Pulmonary artery (tissue), 1 donor: ENCODE results near the genes DGKZ and AGBL2.

- PRO-cap, result no peak
Observed at GRCh38 chr11:46291256-46291784, 13.9 kb downstream of the CREB3L1 start.

GRCh38 chr11:46347124-46348066 lies at the start of gene DGKZ:
TSS of gene DGKZ (plus strand) at chr11:46347463.
- PRO-cap, result bidirectional peak, plus-strand start at chr11:46347543, minus-strand start at chr11:46347241

DNA sequence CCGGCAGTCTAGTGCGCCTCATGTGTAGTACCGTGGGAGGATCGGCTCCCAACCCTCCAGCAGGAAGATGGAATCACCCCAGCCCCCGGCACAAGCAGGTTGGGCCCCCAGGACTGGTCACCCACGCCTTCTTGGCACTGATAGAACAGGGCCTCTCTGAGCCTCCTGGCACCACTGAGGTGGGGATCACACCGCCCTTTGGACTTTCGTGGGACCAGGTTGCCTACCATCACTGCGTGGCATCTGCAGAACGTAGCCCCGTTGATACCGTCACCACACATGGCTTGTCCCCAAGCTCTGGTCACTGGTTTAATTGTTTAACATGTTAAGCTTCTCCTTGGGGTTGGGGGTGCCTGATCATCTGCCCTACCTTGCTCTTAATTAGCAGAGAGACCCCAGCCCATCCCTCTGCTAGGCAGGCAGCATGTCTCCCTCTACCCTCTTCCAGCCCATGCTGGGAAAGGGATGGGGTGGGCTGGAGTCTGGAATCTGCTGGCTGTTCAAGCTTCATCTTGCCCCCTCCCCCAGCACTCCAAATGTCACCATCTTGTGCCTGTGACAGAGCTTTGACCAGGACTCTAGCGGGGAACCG lies 900 bp downstream of the DGKZ start:
- PRO-cap, result no peak

- PRO-cap, result no peak
Observed at GRCh38 chr11:46362561-46363564, 15.6 kb downstream of the DGKZ start.

DNA sequence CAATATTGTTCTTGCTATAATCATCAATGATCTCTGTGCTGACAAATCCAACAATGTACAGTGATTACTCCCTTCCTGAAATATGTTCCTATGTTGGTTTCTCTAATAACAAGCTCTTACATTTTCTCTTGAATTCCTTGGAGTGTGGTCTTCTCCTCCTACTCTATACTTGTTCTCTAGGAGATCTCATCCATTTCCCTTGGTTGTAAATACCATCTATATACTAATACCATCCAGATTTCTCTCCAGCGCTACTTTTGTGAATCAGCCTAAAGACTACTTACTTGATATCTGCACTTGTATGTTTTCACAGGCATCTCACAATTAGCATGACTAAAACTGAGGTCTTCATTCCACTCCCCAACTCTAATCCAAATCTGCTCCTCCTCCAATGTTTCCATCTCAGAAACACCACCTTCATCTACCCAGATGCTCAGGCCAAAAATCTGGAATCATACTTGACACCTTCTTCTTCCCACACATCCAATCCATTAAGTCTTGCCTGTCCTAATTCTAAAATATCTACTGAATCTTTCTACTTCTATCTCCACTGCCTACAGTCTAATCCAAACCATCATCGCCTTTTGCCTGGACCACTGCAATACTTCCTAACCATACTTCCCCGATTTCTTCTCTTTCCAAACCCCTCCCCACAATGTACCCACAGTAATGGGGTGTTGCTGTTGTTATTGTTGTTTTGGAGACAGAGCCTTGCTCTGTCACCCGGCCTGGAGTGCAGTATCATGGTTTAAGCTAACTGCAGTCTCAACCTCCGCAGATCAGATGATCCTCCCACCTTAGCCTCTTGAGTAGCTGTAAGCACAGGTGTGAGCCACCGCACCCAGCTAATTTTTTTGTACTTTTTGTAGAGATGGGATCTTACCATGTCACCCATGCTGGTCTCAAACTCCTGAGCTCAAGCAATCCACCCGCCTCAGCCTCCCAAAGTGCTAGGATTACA lies 13.4 kb downstream of the AMBRA1 start:
- PRO-cap, result no peak

- PRO-cap, result no peak
Observed at GRCh38 chr11:46642969-46643339, 25.6 kb downstream of the ATG13 start.

DNA sequence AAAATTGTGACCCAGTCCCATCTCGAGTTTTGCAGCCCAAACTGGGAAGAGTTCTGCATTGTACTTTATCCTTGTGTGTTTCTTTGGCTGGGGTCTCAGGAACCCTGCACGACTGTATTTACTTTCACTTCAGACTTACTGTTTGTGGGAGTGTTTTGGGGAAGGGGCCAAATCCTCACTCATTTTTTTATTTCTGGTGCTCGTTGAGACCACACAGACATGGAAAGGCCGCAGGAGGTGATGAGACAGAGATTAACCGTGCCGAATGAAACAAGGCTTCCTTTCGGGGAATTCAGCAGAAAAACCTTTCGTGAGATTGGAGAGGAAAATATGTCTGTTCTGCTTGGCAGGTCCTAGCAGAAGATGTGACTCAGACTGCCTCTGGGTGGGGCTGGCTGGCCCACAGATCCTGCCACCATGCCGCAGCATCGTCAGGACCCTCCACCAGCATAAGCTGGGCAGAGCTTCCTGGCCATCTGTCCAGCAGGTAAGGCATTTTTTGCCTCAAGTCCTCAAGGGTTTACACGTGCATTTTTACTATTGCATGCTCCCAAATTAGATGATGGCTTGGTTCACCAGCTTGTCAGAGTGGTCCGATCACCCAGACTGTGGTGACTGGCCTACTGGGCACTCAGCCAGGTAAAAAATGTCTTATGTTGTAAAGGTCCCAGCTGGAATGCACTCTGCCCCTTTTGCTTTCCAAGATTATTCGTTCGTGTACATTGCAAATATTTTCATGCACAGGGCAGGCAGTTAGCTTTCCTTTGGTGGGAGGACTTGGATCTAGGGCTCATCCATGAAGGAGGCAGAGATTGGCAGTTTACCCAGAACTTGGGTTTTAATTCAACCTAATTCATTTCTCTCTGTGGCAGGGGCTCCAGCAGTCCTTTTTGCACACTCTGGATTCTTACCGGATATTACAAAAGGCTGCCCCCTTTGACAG lies 1.5 kb downstream of the DDB2 start:
- PRO-cap, result no peak

- PRO-cap, result no peak
Observed at GRCh38 chr11:47321490-47322094, 30.9 kb downstream of the MYBPC3 start.

DNA sequence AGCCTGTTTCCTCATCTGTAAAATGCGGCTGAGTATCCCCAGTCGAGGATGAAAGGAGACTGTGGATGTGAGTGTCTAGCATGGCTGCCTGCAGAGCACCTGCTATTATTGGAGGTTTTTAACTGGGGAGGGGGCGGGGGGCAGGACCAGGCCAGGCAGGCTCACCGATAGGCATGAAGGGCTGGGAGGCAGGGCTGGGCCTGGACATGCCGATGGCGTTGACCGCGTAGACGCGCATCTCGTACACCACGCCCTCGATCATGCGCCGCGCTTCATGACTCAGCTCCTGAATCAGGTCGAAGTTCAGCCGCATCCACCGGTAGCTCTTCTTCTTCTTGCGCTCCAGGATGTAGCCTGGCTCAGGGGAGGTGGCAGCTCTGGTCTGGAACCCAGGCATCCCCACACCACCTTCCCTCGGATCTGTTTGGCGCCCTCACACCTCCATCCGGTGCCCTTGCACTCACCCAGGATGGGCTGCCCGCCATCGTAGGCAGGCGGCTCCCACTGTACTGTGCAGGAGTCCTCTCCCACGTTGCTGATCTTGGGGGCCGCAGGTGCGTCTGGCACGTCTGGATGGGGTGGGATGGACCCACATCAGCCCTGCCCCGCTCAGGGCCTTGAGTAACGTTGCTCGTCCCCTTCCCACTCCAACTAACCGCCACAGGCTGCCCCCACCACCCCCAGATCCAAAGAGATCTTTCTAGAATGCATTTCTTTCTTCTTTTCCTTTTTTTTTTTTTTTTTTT lies 15.1 kb downstream of the MYBPC3 start:
- PRO-cap, result no peak

GRCh38 chr11:47342254-47342831 lies 10.2 kb downstream of the MYBPC3 start:
- PRO-cap, result no peak

- PRO-cap, result no peak
Observed at GRCh38 chr11:47365059-47365495, 12.6 kb upstream of the MYBPC3 start.

- PRO-cap, result no peak
Observed at GRCh38 chr11:47393743-47394690, 14.4 kb upstream of the SLC39A13 start.

GRCh38 chr11:47417400-47418606 lies 8.4 kb downstream of the PSMC3 start:
- PRO-cap, result no peak

- PRO-cap, result no peak
Observed at GRCh38 chr11:47449434-47449949, 556 bp upstream of the RAPSN start.

- PRO-cap, result no peak
Observed at GRCh38 chr11:47464411-47465076, 15.6 kb upstream of the RAPSN start.

- PRO-cap, result no peak
Observed at GRCh38 chr11:47468521-47469222, 19.7 kb upstream of the RAPSN start.

GRCh38 chr11:47469223-47470187 lies 20.6 kb upstream of the RAPSN start:
- PRO-cap, result no peak

DNA sequence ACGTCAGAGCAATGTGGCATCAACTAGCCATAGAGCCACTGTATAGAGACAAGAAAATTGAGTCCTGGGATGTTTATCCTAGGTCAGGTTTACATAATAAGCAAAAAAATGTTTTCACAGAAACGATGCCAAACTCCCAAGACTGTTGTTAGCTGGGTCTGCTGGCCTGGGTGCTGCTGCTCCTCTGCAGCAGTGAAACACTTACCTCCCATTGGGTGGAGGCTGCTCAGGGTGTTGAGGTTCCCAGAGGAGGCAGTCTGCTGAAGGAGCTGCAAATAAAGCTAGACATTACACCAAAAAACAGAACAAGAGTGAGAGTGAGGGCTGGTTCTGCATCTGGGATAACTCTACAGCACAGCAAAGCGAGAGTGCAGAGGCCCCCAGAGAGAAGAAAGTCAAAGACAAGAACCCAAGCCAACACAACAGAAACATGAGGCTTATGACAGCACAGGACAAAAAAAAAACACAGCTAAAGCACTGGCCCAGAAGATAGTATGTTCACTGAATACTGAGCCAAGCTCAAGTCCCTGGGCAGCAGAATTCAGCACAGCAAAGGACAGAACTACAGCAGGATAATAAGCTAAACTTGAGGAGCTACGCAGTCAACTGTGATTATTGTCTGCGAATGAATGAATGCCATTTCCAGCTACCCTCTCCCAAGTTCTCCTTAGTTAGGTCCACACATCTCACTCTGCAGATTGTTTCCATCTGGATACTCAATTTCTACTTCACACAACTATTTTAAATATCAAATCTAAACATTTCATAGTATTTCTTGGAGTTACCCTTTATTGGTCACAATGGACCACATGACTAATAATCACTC lies 29.9 kb upstream of the RAPSN start:
- PRO-cap, result no peak

- PRO-cap, result unidirectional peak, minus-strand start at chr11:47715350
Observed at GRCh38 chr11:47714397-47715886, at the start of gene AGBL2. TSS of gene AGBL2 (minus strand) at chr11:47715369.

DNA sequence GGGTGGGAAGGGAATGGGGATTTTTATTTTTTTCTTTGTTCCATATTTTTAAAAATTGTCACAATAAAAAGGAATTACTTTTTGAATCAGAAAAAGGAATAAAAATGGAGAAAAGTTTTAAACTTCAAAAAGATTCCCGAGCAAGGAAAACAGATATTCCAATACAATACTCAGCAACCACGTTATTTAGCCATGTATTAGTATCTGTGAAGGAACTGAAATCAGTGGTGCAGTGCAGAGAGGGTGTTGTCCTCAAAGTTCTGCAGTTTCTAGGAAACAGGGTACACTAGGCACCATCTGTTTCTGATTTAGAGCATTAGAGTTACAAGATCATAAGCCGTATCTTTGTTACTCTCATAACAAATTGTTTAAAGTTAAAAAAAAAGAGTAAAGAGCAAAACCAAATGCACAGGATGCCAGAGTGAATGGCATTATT lies 14.9 kb upstream of the NUP160 start:
- PRO-cap, result no peak